Neural crest cell (in vitro differentiated cells): ENCODE data around the genes AHRR, CEP72 and NKD2.

- PRO-cap = no peak
These were observed 12.4 kb downstream of the CCDC127 start for GRCh38 chr5:205346-206253.

- PRO-cap = no peak
These were observed 18.8 kb upstream of the PDCD6 start for GRCh38 chr5:252451-253304.

GRCh38 chr5:269303-270545 is 1.7 kb upstream of the PDCD6 start:
- PRO-cap = no peak

GRCh38 chr5:310955-311683 is 10.4 kb upstream of the AHRR start:
- PRO-cap = no peak

- PRO-cap = no peak
These were observed at the start of gene AHRR for GRCh38 chr5:321462-321853. Gene AHRR, plus strand, starts transcription at chr5:321714.

DNA sequence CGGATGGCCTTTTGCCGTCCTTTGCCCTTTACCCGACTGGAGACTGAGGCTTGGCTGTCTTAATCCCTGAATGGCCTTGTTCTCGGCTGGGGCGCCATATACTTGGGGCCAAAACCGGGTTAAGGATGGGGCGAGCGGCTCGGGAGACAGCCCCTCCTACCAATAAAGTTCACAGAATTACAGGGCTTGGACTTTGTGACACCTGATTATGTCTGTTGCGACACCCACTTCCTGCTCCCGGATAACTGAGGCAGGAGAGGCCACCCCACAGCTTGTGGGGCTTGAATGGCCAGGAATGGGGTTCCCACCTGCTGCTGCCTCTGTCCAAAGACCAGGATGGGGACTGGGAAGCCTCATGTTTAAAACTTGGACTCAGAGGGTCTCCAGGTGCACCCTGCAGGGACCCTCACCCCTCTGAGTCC is 22.4 kb upstream of the SLC9A3 start:
- PRO-cap = no peak

GRCh38 chr5:611960-612975 is at the start of gene CEP72:
Gene CEP72, plus strand, starts transcription at chr5:612340.
- PRO-cap = bidirectional peak, plus-strand start at chr5:612357, minus-strand start at chr5:612193

GRCh38 chr5:671897-672643 is 21.1 kb downstream of the TPPP start:
- PRO-cap = no peak

- PRO-cap = no peak
These were observed 2.2 kb downstream of the TPPP start for GRCh38 chr5:690885-691475.

DNA sequence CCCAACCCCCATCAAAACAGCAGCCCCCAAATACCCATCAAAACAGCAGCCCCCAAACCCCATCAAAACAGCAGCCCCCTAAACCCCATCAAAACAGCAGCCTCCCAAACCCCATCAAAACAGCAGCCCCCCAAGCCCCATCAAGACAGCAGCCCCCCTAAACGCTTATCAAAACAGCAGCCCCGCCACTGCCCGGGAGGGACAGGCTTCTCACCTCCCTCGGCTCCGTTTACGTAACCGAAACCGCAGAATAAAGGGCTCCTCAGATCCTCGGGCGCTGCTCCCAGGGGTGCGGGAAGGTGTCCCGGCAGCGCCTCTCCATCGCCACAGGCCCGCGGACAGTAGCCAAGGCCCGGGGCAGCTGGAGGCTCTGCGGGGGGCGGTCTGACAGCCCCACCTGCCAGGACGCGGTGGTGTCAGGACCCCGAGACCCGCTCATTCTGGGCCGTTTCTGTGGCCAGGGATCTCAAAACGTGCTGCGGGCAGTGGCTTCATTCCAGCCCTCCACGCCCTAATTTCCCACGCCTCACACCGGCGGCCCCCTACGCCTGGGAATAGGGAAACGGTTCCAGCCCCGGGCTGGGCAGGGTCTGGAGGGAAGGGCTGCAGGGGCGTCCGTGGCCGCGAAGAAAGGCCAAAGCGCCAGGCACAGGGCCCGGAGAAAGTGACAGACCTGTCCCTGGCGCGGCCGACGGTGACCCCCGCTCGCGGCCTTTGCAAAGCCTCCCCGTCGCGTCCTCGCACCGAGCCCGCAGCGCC is 622 bp downstream of the ZDHHC11B start:
- PRO-cap = no peak

GRCh38 chr5:858760-859227 is 8.0 kb upstream of the ZDHHC11 start:
- PRO-cap = no peak

GRCh38 chr5:862077-862945 is 11.5 kb upstream of the ZDHHC11 start:
- PRO-cap = no peak

- PRO-cap = unidirectional peak, plus-strand start at chr5:1008802
These were observed at the start of gene NKD2 for GRCh38 chr5:1008111-1008902. Gene NKD2, plus strand, starts transcription at chr5:1008802.

DNA sequence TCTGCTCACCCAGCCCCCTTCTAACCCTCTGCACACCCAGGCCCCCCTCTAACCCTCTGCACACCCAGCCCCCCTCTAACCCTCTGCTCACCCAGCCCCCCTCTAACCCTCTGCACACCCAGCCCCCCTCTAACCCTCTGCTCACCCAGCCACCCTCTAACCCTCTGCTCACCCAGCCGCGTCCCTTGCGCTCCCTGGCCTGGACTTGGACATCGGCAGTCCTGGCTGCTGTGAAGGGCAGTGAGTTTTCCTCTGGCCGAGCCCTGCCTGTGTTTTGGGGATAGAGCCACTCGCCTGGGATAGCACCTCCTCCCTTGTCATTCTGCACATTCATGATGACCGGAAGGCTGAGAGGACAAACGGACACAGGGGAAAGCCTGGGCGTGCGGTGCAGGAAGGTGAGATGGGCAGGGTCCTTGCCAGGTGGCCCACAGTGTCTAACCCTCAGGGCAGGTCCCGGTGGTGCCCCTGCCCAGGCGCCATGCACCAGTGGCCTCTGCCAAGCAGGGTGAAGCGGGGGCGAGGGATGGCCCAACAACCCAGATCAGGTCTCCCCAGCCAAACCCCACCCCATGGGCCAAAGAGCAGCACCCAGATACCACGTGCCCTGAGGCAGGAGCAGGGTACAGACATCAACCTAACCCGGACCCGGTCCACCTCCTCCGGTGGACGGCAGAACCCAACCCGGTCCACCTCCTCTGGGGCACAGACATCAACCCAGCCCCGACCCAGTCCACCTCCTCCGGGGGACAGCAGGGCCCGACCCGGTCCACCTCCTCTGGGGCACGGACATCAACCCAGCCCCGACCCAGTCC is 13.0 kb downstream of the SLC12A7 start:
- PRO-cap = no peak

DNA sequence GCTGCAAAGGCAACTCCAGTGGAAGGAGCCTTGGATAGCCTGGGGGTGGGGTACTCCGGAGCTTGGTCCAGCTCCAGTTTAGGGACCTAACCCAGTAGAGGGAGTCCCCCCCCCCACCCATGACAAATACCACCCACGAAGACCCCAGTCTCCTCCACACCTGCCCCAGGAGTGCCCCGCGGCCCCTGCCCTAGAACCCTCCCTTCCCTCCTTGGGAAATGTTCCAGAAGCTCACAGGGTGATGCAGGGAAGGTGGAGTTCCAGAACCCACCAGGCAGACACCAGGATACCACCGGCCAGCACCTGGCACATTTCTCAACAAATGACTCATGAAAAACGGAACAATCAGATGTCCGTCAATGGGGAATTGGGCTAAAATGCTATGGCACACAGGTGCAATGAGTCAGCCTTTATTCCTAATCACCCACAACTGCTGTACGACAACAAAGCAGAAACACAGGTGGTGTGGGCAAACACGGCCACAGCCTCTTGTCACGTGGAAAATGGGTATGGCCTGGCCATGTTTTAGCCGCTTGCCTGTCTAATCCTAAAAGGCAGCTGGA is 985 bp upstream of the SLC12A7 start:
- PRO-cap = no peak

GRCh38 chr5:1118492-1119324 is 6.8 kb upstream of the SLC12A7 start:
- PRO-cap = no peak

- PRO-cap = no peak
These were observed 7.6 kb upstream of the SLC12A7 start for GRCh38 chr5:1119325-1119952.

DNA sequence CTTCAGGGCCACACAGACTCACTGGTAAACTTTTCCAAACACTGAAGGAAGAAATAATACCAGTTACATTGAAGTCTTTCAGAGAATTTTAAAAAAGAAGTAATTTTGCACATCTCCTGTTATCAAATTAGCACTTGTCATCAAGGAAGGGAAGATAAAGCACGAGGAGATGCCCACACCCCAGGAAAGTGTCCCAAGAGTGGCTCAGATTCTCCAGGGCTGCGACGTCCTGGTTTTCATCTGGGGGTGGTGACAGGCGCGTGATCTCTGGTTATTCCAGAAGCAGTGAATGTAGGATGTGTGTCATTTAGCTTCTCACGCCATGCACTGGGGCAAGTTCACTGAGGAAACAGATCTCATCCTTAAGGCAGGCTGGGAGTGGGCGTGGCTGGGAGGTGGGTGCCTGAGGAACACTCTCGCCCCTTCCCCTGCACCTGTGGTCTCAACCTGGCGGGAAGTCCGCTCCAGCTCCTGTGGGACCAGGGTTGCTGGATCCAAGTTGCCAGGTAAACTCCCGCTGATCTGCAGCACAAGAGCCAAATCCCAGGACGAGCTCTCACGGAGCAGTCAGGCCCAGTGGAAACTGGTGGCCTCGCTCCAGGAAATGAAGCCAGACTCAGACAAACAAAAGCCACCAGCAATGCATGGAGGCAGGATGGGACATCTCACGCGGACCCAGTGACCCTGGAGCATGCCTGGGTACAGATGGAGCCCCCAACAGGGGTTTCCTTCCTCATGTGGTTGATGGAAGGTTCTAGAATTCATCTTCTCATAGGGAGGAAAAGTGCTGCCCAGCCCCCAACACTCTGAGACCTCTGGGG is 16.1 kb upstream of the SLC12A7 start:
- PRO-cap = no peak

DNA sequence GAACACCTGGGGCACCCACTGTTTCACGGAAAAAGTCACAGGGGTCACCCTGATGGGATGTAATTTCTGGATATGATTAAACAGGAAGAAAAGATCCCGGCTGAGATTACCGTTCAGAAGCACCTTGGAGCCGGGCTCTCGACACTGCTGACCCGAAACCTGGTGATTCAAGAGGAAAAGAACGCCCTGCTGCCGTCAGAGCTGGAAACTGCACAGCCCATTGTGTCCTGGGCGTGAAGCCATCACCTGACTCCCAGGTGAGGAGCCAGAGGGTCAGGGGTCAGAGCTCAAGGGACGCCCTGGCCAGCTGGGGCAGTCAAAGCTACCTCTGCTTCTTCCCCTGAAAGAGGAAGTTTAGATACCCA is 17.8 kb upstream of the SLC12A7 start:
- PRO-cap = no peak

- PRO-cap = no peak
These were observed 24.4 kb upstream of the TERT start for GRCh38 chr5:1319306-1319709.